Ureter (tissue), 1 donor: ENCODE measurements around a stretch of chr11.

DNA sequence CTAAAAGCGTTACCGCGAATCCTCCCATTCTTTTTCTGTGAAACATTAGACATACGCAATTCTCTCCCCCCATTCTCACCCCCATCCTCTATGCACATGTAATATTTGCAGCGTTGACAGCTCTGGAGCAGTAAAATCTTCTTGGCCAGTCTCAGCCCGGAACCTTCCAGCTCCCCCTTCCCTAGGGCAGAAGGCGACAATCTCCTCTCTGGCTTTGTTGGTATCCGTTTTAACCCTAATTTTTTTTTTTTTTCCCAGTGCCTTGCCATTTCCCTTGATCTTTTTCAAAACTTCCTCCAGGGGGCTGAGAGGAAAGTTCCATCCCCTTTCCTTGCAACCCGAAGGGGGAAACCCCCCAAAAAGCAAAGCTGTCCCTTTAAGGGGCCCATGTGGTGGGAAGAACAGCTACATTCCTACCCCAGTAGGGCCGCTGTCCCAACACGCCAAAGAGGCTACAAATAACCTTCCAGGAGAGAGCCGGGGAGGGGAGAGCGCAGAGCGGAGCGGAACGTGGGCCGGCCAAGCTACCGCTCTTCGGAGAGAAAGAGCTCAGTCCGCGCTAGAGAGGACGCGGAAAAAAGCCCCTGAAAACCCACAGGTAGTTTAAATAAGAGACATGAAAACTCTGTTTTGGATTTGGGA lies 1.8 kb downstream of the LRP4 start:
- PRO-cap: unidirectional peak, plus-strand start at position 484 of the sequence

GRCh38 chr11:47162295-47162664 lies 14.4 kb downstream of the ARFGAP2 start:
- PRO-cap: no peak

GRCh38 chr11:47178987-47179477 lies 2.4 kb upstream of the ARFGAP2 start:
- PRO-cap: no peak

DNA sequence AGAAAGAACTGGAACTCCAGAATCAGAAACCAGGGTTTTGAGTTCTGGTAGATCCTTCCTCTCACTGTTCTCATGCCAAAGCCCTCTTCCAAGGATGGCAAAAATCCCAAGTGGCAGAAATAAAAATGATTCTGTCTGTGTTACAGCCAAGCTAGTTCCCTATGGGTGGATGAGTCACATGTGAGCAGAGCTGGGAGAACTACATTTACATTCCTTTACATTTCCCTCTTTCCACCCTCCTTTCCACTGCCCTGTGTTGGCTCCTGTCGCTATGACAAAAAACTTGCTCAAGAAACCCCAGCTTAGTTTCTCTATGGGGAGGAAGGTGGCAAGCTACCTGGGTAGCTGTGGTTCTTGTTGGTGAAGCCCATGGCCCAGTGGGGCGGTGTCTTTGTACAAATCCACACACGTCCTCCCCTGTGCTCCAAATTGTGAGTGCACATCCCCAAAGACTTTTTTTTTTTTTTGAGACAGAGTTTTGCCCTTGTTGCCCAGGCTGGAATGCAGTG lies 10.1 kb upstream of the DDB2 start:
- PRO-cap: no peak

GRCh38 chr11:47254306-47254776 lies 3.5 kb upstream of the NR1H3 start:
- PRO-cap: no peak

- PRO-cap: no peak
Measured at GRCh38 chr11:47368405-47368604, 10.0 kb downstream of the SPI1 start.

GRCh38 chr11:47369210-47369690 lies 9.1 kb downstream of the SPI1 start:
- PRO-cap: no peak

GRCh38 chr11:47416799-47417350 lies 8.5 kb downstream of the SLC39A13 start:
- PRO-cap: no peak

- PRO-cap: no peak
Measured at GRCh38 chr11:47434269-47434613, 8.0 kb upstream of the PSMC3 start.

DNA sequence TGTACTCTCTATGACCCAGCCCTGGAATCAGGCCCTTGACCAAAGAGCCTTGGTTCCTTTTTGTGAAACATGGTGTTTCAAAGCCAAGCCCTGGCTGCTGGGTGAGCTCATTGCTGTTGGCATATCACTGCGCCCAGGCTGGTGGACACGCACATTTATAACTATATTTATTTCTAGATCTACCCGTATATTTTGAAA lies 8.3 kb upstream of the PSMC3 start:
- PRO-cap: no peak

DNA sequence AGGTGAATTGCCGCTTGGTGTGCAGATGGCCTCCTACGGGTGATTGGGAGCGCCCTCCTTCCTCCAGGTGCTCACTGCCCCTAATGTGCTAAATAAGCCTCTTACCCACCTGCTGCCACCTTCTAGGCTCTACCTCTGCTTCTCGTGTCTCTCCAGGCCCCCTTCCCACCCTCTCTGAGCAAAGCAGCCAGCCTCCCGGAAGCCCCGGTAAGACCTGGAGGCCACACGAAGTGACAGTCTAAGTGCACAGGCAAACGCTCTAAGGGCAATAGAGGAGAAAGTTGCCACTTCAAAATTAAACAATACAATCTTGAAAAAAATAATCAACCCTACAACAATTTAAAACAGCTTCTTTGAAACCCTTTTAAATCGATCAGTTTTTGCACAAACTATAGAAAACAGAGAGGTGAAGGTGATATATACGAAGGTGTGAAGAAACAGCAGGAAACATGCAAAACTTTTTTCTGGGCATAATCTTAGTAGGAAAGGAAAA lies 18.7 kb upstream of the RAPSN start:
- PRO-cap: no peak

- PRO-cap: no peak
Measured at GRCh38 chr11:47488576-47489000, 39.7 kb upstream of the RAPSN start.

DNA sequence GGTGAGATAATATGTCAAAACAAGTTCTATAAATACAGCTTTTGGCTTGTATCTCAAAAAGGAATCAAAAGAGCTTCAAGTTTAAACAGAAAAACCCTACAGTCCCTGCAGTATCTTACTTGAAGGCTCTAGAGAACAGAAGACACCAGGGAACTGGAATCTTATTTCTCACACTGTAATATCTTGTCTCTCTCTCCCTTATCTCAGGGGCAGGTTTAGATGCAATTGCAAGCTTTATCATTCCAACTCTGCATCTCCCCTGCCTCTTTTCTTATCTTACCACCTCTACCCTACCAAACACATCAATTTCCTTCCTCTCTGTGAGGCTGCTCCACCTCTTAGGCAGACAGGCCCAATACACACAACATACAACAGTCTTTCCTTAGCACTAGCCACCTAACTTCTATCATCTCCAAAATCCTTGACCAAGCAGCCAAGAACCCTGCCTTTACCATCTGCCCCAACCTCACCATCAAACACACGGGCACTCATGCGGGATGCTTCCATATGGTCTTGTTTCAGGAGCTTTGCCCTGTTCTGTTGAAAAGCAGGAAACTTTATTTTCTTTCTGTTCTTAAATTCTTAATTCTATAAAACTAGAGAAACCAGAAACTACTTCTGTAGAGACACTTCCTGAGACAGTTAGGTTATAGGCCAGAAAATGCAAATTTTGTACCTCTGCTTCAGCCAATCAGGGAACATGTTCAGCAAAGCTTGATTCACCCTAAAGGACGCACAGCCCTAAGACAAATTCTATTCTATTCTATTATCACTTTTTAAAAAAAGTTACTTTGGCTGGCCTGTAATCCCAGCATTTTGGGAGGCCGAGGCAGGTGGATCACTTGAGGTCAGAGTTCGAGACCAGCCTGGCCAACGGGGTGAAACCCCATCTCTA lies 34.3 kb downstream of the CELF1 start:
- PRO-cap: no peak

DNA sequence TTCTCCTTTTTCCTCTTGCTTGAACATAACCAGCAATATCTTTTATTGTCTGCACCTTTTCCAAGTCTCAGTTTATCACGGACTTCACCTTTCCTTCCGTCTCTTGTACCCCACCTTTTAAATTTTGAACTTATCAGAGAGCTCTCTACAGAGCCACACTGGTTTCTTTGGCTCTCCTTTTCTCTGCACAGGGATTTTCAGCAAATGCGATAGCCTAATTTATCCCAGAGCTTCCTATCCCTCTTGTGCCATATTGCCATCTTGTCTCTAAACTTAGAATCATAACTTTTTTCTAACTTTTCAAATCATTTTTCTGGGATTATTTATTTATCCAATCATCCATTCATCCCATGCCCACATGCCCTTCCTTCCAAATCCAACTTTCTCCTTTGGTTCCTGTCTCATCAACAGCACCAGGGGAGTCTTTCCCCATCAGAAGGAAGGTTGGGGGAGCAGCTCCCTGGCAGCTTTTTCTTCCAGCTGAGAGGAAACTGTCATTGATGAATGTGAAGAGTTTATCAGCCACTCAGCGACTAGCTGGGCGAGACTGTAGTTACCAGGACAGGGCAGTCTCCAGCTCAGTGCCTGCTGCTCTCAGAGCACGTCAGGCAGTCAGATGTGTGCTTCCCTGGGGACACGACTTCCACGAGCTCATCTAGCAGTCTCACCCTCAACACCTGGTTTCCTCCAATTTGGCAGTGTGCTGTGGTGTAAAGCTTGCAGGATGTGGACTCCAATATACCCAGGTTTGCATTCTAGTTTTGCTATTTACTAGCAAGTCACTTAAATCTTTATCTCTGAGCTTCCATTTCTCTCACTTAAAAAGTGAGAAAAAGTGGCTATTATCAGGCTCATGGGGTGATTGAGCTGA lies 12.4 kb upstream of the C1QTNF4 start:
- PRO-cap: no peak

- PRO-cap: no peak
Measured at GRCh38 chr11:47643443-47643827, 1.1 kb upstream of the MTCH2 start.

GRCh38 chr11:47920305-47920907 lies 60.0 kb upstream of the PTPRJ start:
- PRO-cap: no peak

DNA sequence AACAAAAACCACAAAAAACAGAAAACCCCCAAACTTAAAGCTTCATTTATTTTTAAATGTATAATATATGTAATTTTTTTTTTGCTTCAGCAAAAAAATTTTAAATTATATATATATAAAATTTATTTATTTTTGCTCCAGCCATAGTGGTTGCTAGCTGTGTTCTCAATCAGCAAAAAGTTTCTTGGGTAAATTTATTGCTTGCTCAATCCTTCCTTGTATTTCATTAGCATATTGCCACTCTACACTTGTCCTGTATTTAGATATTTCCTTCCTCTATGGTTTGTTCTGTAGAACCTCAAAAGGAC lies 2.2 kb downstream of the PTPRJ start:
- PRO-cap: no peak

DNA sequence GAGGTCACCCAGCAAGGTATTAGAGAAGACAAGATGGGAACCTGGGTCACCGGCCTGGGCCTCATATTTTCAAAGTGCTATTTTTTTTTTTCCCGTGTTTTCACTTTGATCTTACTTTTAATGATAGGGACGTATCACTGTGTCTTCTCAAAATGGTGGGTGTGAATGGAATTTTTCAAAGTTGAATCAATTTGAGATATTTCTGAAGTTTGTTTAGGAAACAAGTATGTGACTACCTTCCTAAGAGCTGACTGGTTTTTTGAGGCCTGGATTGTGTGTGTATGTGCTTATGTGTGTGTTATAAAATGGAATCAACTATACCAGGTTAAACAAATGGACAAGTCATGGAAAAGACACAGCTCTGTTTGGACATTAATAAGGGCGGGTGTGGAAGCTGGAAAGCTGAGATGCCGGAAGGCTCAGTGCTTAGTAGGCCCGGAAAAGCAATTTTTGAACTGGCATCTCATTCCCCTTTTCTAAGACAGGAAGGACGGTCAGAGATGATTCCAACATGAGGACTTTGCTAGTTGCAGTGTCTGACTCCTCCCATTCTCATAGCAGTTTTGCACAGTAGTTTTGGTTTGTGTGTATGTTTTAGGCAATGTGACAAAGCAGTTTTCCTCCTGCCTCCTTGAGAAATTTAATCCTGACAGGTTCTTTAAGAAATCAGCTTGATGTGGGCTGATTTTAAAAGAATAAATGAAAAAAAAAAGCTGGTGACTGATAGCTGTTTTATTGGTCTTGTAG lies 2.9 kb downstream of the PTPRJ start:
- PRO-cap: no peak

DNA sequence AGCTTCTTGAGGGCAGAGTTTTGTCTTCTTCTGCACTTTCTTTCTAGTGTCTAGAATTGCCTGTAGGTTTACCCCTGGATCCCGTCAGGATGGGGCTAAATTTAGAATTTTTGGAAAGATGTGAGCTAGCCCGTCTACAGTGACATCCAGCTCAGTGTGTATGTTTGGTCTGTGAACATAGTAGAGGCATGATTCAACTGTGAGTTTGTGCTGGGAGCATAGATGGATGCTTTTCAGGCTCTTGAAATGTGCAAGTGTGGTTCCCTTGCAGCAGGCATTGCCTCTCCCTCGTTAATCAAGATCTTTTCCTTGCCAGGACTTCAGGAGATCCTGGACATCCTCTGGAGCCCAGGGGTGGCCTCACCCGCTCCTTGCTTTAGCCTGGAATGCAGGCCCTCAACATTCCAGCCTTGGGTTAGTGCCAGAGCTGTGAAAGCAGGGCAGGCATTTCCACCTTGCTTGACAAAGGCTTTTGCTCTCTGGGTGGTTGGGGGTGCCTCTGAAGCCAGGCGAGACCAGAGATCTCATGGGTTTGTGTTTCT lies 71.8 kb downstream of the PTPRJ start:
- PRO-cap: no peak

- PRO-cap: no peak
Measured at GRCh38 chr11:48093406-48094311, 113.3 kb downstream of the PTPRJ start.